ENCODE data around the gene TNNI2.

DNA sequence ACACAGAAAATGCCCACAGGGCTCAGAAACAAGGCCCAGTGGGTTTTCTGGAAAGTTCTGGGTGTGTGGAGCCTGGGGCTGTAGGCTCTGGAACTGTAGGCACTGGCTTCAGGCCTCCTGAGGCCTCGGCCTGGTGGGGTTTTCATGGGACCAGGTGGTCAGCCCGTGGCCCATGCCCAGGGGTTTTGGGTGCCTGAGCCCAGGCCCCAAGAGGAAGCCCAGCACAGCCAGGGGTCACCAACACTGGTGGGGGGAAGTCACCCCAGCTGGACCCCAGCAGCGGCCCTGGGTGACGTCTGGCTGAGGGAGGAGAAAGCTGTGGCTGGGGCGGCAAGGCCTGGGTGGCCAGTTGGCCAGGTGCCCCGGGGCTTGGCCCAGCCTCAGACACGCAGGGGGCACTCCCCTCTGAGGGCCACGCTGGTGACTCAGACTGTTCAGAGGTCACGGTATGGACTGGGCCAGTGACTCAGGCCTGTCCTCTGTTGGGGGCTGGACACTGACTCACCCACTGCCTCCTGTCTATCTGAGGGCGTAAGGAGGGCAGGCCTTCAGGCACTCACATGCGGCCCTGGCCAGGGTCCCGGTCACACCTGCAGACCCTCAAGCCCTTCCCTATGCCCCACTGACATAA, 4.0 kb upstream of the MUC5AC start:
- RRBS: no CpG with 5 or more reads among the region's 12 CpGs

DNA sequence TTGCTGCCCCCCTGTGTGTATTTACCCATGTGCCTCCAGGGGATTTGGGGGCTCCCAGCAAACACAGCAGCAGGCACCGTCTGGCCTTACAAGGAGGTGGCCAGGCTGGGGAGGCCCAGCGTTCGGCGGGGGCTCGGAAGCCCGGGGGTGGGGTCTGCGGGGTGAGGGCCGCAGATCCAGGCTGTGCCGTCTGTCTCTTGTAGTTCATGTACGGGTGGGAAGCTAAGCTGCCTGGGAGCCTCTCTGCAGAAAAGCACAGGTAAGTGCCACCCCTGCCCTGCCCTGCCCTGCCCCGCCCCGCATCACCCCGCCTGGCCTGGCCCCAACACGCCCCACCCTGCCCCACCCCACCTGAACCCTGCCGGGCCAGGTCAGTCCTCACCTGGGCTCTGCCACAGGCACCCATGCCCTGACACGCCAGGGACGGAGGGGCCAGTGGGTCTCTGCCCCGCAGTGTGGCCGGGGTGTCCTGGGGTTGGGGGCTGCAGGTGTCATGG, 10.8 kb downstream of the MUC5B start:
- RRBS: 57% methylated on average over 3 of the region's 19 CpGs

DNA sequence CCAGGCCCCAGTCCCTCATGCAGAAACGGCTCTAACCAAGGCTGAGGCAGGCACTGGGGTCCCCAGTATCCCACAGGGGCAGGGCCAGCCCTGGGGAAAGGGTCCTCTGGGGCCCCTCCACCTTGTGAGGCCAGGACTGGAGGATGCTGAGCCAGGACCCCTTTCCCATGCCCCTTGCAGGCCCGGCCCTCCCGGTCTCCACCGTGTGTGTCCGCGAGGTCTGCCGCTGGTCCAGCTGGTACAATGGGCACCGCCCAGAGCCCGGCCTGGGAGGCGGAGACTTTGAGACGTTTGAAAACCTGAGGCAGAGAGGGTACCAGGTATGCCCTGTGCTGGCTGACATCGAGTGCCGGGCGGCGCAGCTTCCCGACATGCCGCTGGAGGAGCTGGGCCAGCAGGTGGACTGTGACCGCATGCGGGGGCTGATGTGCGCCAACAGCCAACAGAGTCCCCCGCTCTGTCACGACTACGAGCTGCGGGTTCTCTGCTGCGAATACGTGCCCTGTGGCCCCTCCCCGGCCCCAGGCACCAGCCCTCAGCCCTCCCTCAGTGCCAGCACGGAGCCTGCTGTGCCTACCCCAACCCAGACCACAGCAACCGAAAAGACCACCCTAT, 17.9 kb downstream of the MUC5B start:
- RRBS: 62% methylated on average over 12 of the region's 29 CpGs

- RRBS: 70% methylated on average over 6 of the region's 14 CpGs
Observed at GRCh38 chr11:1254539-1254971, 31.7 kb downstream of the MUC5B start.

- RRBS: 42% methylated on average over 5 of the region's 56 CpGs
Observed at GRCh38 chr11:1336732-1337182, 27.3 kb upstream of the TOLLIP start.

- RRBS: 1% methylated on average over 34 of the region's 86 CpGs
Observed at GRCh38 chr11:1388975-1389816, 538 bp upstream of the BRSK2 start.

DNA sequence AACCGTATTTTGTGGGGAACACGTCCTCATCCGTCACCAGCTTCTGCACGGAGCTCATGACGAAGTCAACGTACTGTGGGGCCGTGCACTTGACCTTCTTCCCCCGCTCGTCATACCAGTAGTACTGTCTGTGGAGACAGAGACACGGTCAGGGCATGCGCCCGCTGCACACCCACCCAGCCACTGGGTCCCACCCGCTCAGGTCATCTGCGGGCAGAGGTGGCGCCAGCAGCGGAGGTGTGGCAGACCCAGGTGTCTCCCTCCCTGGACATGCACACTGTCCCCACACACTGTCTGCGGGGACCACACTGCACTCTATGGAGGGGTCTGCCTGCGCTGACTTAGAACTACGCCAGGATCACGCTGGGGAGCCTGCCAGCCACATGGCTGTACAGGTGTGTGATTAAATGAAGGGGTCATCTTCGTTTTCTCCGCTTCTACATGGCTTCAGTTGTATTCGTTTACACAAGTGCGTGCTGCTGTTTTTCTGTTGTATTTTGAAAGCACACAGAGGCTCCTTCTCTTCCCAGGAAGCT, 15.2 kb downstream of the MOB2 start:
- RRBS: no CpG with 5 or more reads among the region's 24 CpGs

DNA sequence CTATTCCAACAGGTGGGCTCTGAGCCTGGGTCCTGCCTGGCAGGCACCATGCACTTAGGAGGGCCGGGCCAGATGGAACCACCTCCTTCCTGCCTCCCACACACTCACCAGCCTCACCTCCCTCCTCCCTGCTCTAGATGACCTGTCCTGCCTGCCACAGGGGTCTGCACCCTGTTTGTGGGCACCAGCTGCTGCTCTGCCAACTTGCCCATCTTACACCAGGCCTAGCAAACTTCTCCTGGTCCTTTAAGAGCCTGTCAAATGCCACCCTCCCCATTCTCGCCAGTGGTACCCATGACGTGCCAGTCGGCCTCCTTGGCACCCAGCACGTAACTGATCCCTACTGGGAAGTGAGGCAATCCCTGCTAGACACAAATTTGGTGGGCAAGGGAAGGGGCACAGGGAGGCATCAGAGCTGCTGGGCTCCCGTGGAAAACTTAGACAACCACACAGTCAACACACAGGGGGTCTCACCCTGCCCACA, 3.1 kb downstream of the MOB2 start:
- RRBS: no CpG with 5 or more reads among the region's 6 CpGs

DNA sequence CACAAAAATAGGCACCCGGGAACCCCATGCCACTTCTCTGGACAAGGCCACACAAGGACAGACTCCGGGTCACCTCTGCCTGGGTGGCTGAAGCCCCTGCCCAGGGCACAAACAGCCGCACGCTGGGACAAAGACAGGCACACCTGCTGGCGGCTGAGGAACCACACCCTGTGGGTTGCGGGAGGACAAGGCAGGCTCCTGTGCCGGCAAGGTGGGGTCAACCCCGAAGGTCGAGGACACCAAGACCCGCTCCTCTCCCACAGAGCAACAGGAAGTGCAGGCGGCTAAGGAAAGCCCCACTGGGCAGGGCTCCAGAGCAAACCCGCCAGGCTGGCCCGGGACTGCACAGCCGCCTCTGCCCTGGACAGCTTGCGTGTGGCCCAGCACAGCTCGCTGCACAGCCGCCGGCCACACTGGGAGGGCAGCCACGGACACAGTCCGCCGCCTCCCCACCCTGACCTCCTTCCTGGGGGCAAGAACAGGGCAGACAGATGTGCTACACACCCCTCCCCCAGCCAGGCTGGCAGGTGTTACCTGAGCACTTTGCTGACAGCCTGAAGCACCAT, 583 bp downstream of the MOB2 start:
- RRBS: 83% methylated on average over 7 of the region's 21 CpGs

GRCh38 chr11:1513324-1514218, 27.0 kb upstream of the MOB2 start:
- RRBS: no CpG with 5 or more reads among the region's 23 CpGs

- RRBS: no CpG with 5 or more reads among the region's 22 CpGs
Observed at GRCh38 chr11:1662550-1663406, 33.2 kb downstream of the KRTAP5-5 start.

- RRBS: no CpG with 5 or more reads among the region's 12 CpGs
Observed at GRCh38 chr11:1688567-1689042, 8.4 kb upstream of the KRTAP5-6 start.

DNA sequence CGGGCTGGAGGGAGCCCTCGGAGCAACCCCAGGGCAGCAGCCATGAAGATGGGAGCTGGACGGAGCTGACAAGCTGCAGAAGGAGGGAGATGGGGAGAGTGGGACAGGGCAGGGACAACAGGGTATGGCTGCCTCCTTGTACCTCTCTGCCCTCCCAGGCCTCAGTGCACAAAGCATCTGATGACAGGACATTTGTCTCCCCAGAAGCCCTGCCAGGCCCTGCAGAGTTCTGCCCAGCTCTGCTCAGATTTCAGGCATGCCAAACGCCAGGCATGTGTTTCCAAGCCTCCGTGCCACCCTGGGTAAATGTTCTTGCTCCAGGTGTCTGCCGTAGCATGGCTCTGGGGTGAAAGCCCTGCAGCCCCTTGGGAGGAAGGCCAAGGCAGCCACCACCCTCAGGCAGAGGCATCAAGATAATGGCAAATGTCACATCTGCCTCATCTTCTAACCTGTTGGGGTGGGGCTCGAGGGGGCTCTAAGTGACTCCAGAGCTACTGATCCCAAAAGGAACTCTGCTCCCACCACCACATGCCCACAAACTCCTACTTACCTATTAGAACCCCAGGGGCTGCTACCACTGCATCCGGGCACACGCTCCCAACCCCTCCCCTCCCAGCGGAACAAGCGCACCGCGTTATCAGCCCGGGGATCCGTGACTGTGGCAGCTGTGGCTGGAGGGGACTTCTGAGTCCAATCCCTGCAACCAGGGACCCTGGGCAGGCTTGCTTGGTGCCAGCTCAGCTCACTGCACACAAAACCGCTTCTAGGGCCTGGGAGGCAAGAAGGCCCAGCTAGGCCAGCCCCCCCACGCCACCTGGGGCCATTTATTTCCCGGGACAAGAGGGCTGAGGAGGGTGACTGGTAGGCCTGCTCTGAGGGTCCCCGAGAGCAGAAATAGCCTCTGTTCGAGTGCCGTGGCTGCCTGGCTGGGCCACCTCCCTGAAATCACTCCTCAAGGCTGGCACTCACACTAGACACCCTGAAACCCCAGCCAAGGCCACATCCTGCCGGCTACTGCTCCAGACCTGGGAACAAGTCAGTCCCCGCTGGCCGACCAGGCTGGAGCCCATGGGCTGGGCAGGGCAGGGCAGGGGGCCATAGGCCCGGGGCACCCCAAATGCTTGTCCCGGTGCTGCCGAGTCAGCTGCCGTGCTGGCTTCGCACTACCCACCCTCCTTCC, 1.5 kb upstream of the IFITM10 start:
- RRBS: 41% methylated on average over 8 of the region's 29 CpGs

GRCh38 chr11:1756203-1756806, 5.9 kb upstream of the IFITM10 start:
- RRBS: 100% methylated on average over 2 of the region's 13 CpGs

GRCh38 chr11:1756807-1757216, 6.4 kb upstream of the IFITM10 start:
- RRBS: 94% methylated on average over 10 of the region's 19 CpGs

- RRBS: no CpG with 5 or more reads among the region's 24 CpGs
Observed at GRCh38 chr11:1757601-1758507, 5.9 kb downstream of the CTSD start.

GRCh38 chr11:1838569-1839079, at the start of gene TNNI2:
Gene TNNI2 (plus strand): TSS chr11:1838981.
- RRBS: 33% methylated on average over 5 of the region's 28 CpGs

GRCh38 chr11:1872591-1872913, 19.1 kb downstream of the PRR33 start:
- RRBS: no CpG with 5 or more reads among the region's 12 CpGs

DNA sequence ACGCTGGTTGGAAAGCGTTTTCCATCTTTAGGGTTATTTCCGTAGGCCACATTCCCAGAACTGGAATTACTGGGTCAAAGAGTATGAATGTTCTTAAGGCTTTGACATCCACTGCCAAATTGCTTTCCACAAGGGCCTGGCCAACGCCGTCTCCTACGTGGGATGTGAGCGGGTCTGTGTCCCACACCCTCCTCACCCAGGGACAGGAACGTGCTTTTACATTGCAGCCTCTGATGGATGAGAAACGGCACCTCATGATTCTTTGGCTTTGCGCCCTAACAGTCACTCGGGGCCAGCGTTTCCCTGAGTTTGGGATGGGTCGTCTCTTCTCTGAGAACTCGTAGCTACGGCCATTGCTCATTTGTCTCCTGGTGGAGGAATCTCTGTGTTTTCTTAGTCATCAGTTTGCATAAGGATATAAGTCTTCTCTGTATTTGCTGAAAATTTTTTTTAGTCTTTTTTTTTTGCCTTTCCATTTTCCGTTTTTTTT, 11.8 kb downstream of the TNNT3 start:
- RRBS: no CpG with 5 or more reads among the region's 16 CpGs

DNA sequence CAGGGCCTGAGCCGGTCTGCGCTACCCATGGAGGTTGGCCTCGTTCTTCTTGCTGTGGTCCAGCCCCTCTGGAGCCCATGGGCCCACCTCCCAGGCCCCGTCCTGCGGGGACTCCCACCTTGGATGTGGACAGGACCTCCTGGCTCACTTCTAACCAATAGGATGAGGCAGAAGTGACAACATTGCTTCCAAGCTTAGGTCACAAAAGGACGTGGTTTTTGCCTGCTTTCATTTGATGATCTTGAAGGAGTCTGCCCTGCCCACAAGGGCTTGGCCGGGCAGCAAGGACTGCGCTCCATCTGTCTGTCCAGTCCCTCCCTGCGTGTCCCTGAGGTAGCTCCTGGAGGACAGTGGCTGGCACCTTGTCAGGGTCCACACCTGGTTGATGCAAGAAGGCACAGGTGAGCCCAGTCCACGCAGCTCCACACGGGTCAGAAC, 38.5 kb upstream of the TH start:
- RRBS: no CpG with 5 or more reads among the region's 11 CpGs